Vein endothelial cell (primary cell): ENCODE data around the genes DSP and SNRNP48.

DNA sequence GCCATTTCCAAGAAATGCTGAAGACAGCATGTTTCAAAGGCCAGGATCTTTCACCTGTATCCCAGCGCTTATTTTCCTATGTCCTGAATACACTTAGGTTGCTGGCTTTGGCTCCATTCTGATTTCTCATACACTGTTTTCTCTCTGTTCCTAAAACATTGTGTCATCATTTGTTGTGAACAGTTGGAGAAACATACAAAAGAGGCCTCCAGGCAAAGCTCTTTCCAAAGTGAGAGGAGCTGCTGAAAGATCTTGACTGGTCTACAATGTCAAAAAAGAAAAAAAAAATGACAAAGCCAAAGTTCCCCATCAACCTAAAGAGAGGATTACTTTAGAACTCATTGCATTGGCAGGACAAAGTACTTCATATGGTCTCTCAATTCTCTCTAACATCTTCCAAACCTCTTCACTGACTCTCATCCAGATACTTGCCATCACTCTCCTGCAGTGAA is 86.0 kb upstream of the F13A1 start:
- CAGE, long polyA plus RNA: no peak

GRCh38 chr6:6590674-6590873 is 2.1 kb downstream of the LY86 start:
- CAGE, long polyA plus RNA: no peak

- CAGE, long polyA plus RNA: no peak
These were observed 24.0 kb downstream of the LY86 start for GRCh38 chr6:6612428-6612927.

- CAGE, long polyA plus RNA: no peak
These were observed 89.7 kb downstream of the LY86 start for GRCh38 chr6:6678192-6678684.

- CAGE, long polyA plus RNA: no peak
These were observed 135.0 kb downstream of the LY86 start for GRCh38 chr6:6723599-6723935.

DNA sequence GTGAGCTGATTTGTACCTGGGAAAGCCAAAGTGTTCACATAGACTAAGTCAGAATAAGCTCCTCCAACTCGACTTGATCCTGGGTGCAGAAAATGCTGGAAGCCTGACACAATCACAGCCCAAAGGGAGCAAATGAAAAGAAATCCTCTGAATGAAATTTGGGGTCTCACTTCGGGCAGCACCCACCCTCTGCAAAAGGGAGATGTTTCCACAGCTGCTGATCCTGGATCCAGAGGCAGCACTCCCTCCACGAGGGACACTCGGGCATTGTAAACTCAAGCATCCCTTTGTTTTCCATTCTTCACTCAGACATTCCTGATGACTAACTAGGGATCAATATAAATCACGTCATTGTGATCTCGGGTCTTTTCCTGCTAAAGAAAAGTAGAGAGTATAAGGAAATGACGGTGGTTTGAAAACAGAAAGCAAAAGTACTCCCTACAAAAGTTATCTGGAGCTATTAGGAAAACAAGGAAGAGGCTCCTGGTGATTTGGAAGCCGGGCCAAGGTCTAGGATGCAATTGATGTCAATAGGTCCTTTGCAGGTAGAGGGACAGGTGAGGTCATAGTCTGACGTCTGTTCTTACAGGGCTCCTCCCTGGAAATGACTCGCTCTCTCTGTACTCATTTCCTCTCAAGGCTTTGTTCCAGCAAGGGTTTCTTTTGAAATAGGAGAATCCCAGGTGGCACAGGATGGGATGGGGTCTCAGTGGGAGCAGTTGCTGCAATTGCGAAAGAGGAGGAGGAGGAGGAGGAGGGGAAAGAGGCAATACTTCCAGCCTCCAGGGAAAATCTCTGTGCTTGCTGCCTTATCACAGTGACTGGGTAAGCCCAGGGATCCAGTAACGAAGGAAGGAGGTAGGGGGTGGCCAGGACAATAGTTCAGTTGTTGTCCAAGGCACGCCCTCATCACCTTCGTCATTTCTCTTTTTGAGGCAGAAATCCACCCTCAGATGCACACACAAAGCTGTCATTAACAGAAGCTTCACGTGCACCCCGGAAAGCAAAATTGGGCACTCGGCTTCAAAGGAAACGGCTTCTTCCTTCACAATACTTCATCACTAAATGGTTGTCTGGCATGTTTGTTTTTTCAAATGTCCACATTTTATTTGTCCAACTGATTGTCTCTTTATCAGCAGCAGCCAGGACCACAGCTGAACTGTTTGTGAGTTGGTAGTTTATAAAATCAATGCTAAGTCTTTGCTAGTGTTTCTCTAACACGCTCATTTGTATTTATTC is 222.9 kb downstream of the LY86 start:
- CAGE, long polyA plus RNA: no peak

- CAGE, long polyA plus RNA: no peak
These were observed 235.1 kb downstream of the LY86 start for GRCh38 chr6:6823359-6824284.

- CAGE, long polyA plus RNA: no peak
These were observed 242.2 kb upstream of the RREB1 start for GRCh38 chr6:6865610-6865849.

GRCh38 chr6:6998176-6998556 is 109.6 kb upstream of the RREB1 start:
- CAGE, long polyA plus RNA: no peak

DNA sequence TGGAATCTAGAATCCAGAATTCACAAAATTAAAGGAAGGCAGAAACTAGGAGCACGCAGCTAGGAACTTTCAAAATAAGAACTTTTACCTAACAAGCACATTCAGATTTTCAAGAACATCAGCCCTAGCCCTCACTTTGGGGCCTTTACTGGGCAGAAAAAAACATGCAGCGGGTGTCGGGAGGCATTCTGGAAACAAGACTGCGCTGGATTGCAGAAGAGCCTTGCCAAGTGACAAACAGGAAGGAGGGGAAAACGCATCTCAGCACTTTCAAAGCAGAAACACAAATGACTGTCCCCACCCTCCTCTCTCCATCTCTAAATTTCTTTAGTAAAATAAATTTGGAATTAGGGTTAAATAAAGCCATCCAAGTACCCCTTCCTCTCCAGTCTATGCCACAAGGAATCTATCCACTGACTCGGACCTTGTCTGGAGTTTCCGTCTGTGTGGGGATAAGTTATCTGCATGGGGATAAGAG is 74.5 kb upstream of the RREB1 start:
- CAGE, long polyA plus RNA: no peak

DNA sequence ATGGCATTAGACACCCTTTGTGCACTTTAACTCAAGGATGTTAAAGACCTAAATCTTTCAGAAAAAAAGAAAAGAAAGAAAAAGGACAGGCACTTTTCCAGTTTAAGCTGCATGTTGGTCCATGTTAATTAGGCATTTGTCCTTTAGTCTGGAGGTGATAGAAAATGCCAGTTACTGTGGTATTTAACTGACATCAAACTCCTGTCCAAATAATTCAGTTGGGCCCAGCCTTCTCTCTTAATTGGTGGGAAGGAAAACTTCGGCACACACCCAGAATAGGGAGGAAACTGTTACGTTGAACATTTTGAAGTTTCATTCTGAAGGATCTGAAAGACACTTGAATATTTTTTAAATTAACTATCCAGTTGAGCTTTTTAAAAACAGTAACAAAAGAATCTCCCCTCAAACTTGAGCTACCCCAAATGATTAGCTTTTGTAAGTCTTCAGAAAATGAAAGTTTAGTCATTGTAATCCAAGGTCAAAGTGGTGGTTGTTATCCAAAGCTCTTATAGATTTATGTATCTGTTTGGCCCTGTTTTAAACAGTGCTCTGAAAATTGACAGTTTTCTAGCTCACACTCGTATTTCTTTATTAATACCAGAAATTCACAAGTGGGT is 30.4 kb downstream of the RREB1 start:
- CAGE, long polyA plus RNA: no peak

GRCh38 chr6:7230233-7231498 is 82.3 kb downstream of the SSR1 start:
- CAGE, long polyA plus RNA: no peak

GRCh38 chr6:7246312-7247438 is 66.3 kb downstream of the SSR1 start:
- CAGE, long polyA plus RNA: no peak

- CAGE, long polyA plus RNA: no peak
These were observed 60.7 kb downstream of the SSR1 start for GRCh38 chr6:7252320-7252637.

GRCh38 chr6:7314863-7316051 is 2.3 kb upstream of the SSR1 start:
- CAGE, long polyA plus RNA: no peak

DNA sequence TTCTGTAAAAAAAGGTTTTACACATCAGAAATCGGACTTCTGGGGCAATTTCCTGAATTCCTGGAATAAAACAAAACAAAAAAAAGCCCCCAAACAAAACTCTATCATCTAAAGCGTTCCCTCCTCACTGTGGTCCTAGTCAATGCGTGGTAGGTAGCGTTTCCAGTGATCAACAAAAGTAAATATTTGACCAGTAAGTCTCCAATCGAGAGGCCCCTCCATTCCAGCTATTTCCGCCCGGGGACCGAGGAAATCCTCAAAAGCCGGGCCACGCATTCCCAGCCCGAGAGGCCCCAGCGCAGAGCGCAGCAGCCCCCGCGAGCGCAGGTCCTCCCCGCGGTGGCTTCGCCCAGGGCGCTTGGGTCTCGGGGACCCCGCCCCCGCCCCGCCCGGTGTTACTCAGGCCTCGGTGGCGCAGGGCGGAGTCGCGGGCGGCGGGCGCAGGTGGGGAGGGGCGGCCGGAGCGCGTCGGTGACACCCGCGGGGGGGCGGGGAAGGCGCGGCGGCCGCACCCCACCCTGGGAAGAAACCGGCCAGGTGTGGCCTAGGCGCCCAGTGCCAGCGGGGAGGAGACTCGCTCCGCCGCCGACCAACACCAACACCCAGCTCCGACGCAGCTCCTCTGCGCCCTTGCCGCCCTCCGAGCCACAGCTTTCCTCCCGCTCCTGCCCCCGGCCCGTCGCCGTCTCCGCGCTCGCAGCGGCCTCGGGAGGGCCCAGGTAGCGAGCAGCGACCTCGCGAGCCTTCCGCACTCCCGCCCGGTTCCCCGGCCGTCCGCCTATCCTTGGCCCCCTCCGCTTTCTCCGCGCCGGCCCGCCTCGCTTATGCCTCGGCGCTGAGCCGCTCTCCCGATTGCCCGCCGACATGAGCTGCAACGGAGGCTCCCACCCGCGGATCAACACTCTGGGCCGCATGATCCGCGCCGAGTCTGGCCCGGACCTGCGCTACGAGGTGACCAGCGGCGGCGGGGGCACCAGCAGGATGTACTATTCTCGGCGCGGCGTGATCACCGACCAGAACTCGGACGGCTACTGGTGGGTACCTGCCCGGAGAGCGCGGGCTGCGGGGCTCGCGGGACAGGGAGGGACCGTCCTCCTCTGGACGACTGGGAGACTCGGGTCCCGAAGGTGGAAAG is at the start of gene DSP:
Gene DSP, plus strand, starts transcription at position 620 of the 1,135 bp plus-strand sequence.
- CAGE, long polyA plus RNA: no peak

- CAGE, long polyA plus RNA: no peak
These were observed 10.0 kb upstream of the SNRNP48 start for GRCh38 chr6:7579793-7580511.

- CAGE, long polyA plus RNA: no peak
These were observed 7.2 kb upstream of the SNRNP48 start for GRCh38 chr6:7582532-7583383.

DNA sequence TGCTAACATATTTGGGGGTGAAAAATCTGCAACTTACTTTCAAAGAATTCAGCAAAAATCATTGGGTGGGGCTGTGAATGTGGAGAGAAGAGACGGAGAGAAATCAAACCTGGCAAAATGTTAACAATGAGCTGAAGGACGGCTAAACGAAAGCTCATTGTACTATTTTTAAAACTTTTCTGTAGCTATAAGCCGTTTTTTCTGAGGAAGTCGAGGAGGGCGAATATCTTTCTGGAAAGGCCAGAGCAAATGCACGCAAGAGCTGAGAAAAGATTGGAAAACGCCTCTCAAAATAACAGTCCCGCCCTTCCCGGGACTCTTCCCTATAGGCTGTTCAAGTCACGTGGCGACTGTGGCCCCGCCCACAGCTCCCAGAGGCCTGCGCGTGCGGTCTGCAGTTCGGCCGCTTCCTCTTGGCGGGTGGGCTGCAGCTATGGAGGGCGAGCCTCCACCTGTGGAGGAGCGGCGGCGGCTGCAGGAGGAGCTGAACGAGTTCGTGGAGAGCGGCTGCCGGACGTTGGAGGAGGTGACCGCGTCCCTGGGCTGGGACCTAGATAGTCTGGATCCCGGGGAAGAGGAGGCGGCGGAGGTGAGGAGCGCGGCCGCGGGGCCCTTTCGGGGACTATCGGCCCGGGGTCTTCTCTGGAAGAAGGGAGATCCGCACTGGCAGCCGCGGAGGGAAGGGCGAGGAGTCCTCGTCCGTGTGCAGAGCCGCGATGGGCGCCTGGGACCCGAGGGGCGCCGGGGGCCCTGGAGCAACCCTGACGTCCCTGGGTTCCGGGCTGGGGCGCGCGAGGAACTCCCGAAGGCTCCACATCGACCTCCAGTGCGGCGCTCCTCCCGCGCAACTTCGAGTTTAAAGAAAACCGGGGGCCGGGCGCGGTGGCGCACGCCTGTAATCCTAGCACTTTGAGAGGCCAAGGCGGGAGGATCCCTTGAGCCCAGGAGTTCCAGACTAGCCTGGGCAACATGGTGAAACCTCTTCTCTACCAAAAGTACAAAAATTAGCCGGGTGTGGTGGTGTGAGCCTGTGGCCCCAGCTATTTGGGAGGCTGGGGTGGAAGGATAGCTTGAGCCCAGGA is at the start of gene SNRNP48:
Gene SNRNP48, plus strand, starts transcription at position 374 of the 1,082 bp plus-strand sequence.
- CAGE, long polyA plus RNA: no peak

DNA sequence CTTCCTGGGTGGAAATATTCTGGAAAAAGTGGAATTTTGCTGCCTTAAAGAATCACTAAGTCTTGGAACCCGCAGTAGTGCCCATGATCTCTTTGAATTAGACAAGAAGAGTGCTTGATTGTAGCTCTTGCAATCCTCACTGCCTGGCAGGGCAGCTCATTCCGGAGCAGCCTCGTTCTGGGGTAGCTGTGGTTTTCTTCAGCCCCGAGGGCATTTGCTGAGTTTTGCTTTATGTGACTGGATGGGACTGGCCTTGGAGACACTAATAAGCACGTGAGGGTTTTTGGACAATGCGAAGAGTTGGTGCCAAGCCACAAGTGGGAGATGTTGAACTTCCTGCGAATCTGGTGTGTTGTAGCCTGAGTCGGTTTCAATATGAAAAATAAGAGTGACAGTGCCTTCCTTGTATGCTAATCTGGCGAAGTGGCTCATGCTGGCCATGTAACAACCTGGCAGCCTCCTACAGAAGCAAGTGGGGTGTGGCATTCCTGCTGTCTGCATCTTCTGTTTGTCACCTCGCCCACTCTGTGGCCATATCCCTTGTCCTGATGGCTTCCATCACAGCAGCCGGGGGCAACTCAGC is 28.3 kb downstream of the SNRNP48 start:
- CAGE, long polyA plus RNA: no peak